Prostate gland (tissue), 2 donors: ENCODE results near the gene SORCS3.

DNA sequence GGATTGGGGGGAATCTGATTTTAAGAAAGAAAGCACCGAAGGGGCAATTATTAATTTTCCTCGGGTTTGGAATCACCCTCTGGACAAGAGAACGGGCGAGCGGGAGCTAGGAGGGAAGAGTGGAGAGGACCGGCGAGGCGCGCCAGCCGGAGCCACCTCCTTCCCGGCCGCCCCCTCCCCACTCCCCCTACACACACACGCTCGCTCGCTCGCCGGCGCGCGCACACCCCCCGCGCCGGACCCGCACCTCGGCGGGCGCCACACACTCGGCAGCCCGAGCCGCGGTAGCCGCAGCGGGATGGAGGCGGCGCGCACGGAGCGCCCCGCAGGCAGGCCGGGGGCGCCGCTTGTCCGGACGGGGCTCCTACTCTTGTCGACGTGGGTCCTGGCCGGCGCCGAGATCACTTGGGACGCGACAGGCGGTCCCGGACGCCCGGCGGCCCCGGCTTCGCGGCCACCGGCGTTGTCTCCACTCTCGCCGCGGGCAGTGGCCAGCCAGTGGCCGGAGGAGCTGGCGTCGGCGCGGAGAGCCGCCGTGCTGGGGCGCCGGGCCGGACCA is at the start of gene SORCS3:
TSS of gene SORCS3 (plus strand) at position 261 of the 559 bp plus-strand sequence.
- PRO-cap = no peak
- RAMPAGE, long total RNA, 2 experiments = no peak in any of the 2 experiments

DNA sequence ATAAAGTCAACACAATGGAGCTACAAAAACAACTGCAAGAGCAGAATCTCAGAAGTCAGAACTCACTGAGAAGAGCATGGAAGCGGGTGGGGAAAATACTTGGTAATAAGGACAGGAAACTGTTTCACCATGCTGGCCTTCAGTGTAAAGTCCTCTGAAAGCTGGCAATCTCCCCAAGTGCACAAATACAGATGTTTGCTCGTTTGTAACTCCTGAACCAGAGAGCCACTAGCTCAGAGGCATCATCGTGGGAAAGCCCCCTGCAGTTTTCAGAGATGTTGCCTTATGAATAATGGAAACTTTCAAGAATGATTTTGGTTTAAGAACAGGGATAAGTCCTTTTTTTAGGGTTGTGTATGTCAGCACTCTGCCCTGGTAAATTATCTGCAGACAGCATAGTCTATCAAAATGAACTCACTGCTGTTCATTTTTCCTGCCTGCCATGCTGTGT is 233.1 kb downstream of the SORCS1 start:
- PRO-cap = no peak
- RAMPAGE, long total RNA, 2 experiments = no peak in any of the 2 experiments

- PRO-cap = no peak
- RAMPAGE, long total RNA, 2 experiments = no peak in any of the 2 experiments
These were observed 1.5 kb downstream of the SORCS1 start for GRCh38 chr10:107162922-107163515.

DNA sequence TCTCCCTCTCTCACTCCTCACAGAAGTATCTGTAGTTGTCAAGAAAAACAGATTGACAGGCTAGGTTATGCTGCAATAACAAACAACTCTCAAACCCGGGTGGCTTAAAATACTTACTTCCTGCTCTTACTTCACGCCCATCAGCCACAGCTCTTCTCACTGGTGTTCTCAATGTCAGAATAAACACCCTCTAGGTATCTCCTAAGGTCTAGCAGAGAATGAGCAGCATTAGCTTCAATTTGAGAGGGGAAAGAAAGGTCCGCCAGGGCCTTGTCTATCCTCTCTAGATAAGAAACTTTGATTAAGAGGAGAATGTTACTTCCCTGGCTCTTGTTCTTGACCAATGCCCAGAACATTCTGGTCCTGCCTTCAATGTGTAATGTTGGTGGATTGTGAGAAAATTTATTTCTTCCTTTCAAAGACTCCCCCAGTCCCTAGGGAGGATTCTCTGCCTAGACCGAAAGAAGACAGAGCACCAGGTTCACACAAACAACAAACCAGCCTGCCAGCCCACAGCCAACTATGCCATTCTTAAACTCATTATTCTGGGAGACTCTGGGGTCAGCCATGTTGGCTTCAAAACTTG is 1028.6 kb downstream of the XPNPEP1 start:
- PRO-cap = no peak
- RAMPAGE, long total RNA, 2 experiments = no peak in any of the 2 experiments

DNA sequence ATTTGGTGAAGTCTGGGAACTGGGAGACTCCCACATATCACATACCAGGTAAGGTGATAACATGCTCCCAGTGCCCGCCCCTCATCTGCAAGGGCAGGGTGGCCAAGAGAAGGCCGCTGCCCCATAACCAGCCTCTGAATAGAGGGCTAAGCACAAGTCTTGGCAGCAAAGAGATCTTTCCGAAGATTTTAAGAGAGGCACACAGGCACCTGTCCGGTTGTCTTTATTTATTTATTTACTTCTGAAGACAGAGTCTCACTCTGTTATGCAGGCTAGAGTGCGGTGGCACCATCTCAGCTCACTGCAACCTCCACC is 34.4 kb downstream of the XPNPEP1 start:
- PRO-cap = no peak
- RAMPAGE, long total RNA, 2 experiments = no peak in any of the 2 experiments

DNA sequence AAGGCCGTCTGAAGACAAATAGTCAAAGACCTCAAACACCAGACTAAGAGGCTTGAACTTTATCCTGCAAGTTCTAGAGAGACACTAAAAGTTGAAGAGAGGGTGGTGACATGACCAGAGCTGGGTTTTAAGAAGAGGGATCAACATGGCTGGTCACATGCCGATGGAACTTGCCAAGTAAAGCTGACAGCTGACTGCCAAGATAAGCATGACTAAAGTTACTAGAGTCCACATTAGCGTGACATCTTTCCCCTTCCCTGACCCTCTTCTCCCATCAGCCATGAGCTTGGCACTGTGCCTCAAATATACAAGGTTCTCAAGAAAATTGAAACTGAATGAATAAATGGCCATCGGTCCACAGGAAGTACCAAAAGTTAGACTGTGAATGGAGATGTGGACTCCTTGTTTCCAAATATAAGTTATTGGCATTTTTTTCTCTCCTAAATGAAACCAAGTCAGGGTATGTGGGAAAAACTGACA is 24.6 kb downstream of the XPNPEP1 start:
- PRO-cap = no peak
- RAMPAGE, long total RNA, 2 experiments = no peak in any of the 2 experiments

DNA sequence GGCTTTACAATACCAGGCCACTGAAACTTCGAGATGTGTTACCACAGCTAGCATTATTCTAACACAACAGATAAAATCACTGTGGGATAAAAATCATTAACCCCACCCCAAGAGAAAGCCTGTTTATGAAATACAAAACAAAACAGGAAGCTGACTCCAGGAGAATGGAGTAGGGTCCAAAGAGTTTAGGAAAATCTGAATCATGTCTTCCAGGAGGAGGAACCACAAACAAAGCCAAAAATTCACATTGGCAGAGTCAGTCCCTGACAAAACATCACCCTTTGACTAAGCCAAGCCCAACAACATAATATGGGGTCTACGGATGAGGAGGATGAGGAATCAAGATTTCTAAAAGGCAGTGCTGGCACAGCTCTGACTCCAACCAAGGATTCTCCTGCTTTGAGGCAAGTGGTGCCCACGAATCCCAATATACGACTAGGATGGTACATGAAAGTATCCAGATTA is 23.8 kb downstream of the XPNPEP1 start:
- PRO-cap = no peak
- RAMPAGE, long total RNA, 2 experiments = no peak in any of the 2 experiments

- PRO-cap = no peak
- RAMPAGE, long total RNA, 2 experiments = no peak in any of the 2 experiments
These were observed 38.3 kb upstream of the XPNPEP1 start for GRCh38 chr10:109961479-109962219.

- PRO-cap = no peak
- RAMPAGE, long total RNA, 2 experiments = no peak in any of the 2 experiments
These were observed 11.0 kb upstream of the ADD3 start for GRCh38 chr10:109996696-109997214.

DNA sequence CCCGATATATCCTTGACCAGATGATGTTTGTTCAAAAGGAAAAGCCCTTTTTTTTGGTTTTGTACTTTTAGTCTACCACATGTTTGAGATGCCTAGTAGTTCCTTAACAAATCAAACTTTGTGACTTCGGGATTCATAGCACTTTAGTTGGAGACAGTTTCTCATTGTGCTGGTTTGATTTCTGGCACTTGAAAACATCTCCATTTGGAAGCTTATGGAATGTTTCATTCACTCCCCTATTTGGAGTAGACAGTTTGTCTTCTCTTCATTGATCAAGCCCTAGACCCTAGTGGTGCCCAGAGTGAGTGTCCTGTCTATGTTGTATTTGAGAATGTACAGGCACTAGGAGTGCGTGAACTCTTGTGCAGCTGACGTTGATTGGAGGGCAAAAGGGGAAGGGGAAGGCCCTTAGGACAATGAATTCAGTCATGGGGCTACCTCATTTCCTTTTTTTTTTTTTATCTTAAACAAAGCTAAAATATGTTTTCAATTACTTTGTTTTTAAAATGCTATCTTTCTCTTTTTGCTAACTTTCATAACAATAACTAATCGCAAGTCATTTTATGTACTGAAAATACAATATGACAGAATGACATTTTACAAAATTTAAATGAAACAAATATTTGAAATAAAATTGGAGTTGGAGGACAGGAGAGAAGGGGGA is 66.5 kb downstream of the ADD3 start:
- PRO-cap = no peak
- RAMPAGE, long total RNA, 2 experiments = no peak in any of the 2 experiments

- PRO-cap = no peak
- RAMPAGE, long total RNA, 2 experiments = no peak in any of the 2 experiments
These were observed 65.6 kb upstream of the MXI1 start for GRCh38 chr10:110141887-110142156.

GRCh38 chr10:110168487-110169158 is 38.8 kb upstream of the MXI1 start:
- PRO-cap = no peak
- RAMPAGE, long total RNA, 2 experiments = no peak in any of the 2 experiments

DNA sequence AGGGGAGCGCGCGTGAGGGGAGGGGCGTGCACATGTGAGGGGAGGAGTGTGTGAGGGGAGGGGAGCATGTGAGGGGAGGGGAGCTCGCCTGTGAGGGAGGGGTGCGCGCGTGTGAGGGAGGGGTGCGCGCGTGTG is 19.2 kb downstream of the MXI1 start:
- PRO-cap = bidirectional peak, plus-strand start at position 31 of the sequence, minus-strand start outside the sequence
- RAMPAGE, long total RNA, 2 experiments = no peak in any of the 2 experiments

DNA sequence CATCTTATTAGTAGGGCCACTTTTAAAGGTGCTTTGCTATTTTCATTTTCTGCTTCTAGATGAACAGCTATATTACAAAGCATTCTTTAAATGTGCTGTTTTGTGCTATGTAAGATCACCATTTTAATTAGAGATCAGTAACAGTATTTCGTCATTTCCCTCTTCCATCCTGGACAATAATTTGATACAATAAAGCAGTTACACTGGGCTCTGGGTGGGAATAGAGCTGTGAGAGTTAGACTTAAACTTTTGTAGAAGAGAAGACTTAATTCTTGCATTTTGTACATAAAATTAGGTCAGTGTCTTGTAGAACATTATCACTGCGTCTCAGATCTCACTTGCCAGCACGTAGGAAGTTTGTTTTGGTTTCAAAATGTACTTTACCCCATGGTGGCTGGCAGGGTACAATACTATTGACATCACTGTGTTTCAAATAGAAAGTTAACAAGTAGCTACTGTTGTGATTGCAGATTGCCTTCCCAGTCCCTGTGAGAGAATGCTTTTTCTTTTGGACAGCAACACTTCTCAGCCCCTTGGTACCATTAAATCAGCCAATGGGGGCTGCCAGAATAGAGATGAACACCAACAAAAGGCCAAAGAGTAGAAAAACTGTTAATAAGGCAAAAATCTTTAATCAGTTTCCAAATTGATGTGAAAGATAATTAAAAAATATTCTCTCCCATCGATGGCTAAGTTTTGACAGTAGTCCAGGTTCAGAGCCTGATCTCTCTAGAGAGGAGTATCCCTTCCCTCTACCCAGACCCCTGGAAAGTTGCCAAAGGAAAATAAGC is 35.2 kb downstream of the SMNDC1 start:
- PRO-cap = unidirectional peak, plus-strand start at position 469 of the sequence
- RAMPAGE, long total RNA, 2 experiments = no peak in any of the 2 experiments

GRCh38 chr10:110304123-110304641 is 538 bp downstream of the SMNDC1 start:
- PRO-cap = no peak
- RAMPAGE, long total RNA, 2 experiments = no peak in any of the 2 experiments

DNA sequence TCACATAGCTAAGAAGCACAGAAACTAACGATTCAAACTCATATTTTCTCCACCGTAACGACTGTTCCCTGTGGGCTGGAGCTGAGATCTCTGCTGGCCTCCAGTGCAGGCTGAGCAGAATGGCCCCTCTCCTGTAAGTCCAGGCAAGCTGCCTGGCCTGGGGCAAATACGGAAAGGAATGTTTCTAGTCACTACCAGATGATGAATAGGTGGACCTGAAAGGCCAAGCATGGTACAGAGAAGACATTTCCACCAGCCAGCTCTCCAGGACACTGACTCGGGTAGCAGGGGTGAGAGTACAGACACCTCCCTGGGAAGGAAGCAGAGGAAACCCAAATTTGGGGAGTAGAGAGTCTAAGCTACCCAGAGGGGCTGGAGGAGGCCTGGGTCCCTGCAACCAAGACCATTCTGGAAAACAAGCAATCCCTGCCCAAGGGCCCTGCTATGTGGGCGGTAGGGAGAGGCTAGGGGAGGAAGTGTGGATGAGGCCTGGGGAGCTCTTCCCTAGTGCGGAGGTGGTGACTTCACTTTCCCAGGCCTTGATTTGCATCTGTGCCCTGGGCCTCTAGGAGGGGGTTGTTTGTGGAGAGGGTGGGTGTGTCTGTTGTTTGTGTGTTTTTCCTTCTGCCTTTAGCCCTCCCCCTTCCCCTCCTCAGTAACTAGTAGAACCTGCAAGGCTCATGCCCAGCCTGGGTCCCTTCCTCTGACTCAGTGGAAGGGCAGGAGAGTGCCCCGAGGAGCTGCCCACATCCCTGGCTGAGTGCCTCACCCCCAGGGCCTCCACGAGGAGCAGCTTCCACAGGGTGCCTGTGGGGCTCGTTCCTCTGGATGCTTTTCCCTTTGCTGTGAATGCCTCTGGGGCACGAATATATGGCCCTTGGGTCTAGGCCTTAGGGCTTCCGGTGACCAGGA is 89.7 kb upstream of the DUSP5 start:
- PRO-cap = bidirectional peak, plus-strand start at position 246 of the sequence, minus-strand start at position 121 of the sequence
- RAMPAGE, long total RNA, 2 experiments = no peak in any of the 2 experiments

GRCh38 chr10:110410273-110410894 is 87.3 kb upstream of the DUSP5 start:
- PRO-cap = no peak
- RAMPAGE, long total RNA, 2 experiments = no peak in any of the 2 experiments

DNA sequence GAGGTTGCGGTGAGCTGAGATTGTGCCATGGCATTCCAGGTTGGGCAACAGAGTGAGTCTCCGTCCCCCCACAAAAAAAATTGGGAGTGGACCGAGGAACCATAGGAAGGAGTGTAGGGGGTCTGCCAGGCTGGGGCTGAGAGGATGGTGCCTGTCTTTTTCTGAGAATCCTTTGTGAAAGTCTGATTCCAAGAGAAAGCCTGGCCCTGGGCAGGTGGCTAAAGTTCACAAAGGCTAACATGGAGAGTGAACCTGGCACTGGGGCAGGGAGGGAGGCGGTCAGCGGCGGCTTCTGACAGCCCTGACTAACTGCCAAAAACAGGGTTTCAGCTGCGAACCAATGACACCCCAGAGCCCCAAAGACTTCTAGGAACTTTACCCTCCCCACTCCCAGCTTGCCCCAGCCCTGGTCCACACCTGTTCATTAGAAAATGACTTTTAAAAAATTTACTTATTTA is 61.2 kb upstream of the DUSP5 start:
- PRO-cap = no peak
- RAMPAGE, long total RNA, 2 experiments = no peak in any of the 2 experiments

GRCh38 chr10:110458307-110458908 is 39.3 kb upstream of the DUSP5 start:
- PRO-cap = no peak
- RAMPAGE, long total RNA, 2 experiments = no peak in any of the 2 experiments

GRCh38 chr10:110495820-110496631 is 1.7 kb upstream of the DUSP5 start:
- PRO-cap = bidirectional peak, plus-strand start at chr10:110496495, minus-strand start at chr10:110496447
- RAMPAGE, long total RNA, 2 experiments = no peak in any of the 2 experiments